SEM (cell line): ENCODE data around the genes ART1, STIM1, OR51G2, OR52E2, HBD and TRIM34.

GRCh38 chr11:3476543-3477420 is 97.8 kb upstream of the ZNF195 start:
- PRO-cap, result no peak

DNA sequence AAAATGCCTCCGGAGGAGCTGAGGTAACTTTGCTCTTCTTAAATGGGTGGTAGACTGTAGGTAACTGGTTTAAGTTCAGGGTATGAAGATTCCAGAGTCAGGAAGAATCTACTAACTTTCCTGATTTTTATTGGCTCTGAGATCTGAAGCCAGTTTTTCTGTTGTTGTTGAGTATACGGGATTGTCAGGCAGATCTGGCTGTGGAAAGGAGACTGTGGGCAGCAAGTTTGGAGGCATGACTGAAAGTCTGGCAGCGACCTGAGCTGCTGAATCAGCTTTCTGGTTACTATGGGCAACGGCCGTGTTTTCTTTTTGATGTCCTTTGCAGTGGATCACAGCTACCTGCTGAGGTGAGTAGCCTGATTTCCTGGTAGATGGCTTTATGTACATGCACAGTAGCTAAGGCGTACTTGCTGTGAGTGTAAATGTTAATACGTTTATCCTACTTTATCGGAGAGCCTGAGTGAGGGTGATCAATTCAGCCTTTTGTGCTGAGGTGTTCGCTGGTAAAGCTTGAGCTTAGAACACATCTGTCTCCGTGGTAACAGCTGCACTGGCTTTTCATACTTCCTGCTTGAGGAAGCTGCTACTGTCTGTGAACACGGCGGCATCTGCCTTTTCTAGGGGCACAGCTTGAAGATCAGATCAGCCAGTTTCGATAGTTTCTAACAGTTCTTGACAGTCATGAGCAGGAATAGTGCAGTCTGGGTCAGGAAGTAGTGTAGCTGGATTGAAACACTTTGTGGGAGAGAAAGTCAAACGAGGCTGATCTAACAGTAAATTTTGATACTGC is 129.7 kb downstream of the ART5 start:
- PRO-cap, result no peak

DNA sequence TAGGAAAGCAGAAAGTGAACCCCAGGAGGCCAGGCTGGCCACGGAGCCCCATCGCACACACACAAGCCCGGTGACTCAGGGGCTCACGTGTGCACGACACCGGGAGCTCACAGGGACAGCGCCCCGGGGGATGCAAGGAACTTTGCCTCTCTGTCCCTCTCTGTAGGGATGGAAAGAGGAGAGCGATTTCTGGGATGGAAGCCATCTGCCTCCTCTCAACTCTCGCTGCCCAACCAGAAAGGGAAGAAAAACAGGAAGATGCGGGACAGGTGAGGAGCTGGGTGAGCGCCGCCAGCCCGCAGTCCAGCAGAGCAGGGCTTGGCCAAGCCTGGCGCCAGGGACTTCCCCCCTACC is 61.6 kb downstream of the ART5 start:
- PRO-cap, result no peak

- PRO-cap, result no peak
These were observed 881 bp upstream of the ART5 start for GRCh38 chr11:3642479-3643266.

GRCh38 chr11:3644157-3645193 is at the start of gene ART1:
TSS of gene ART1 (plus strand) at chr11:3645128.
- PRO-cap, result no peak

GRCh38 chr11:3671536-3671793 is 281 bp upstream of the CHRNA10 start:
- PRO-cap, result no peak

DNA sequence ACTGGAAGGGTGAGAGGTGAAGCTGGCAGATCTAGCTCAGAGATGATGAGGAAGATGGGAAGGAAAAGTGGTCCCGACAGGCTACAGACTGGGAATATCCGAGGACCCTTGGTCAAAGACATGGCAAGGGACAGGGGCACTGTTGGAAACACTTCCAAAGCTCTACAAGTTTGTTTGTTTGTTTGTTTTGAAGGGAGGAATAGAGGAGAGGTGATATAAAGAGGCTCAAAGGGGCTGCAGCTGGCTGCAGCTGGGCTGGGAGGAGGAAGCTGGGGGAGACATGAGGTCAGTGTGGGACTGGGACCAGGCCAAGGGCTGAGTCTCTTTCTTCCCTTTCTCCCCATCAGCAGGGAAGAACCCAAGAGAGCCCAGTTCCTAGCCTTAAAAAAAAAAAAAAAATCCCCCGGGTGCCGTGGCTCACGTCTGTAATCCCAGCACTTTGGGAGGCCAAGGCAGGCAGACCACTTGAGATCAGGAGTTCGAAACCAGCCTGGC is 5.0 kb downstream of the RHOG start:
- PRO-cap, result no peak

GRCh38 chr11:3838237-3839028 is 2.3 kb downstream of the RHOG start:
- PRO-cap, result no peak

DNA sequence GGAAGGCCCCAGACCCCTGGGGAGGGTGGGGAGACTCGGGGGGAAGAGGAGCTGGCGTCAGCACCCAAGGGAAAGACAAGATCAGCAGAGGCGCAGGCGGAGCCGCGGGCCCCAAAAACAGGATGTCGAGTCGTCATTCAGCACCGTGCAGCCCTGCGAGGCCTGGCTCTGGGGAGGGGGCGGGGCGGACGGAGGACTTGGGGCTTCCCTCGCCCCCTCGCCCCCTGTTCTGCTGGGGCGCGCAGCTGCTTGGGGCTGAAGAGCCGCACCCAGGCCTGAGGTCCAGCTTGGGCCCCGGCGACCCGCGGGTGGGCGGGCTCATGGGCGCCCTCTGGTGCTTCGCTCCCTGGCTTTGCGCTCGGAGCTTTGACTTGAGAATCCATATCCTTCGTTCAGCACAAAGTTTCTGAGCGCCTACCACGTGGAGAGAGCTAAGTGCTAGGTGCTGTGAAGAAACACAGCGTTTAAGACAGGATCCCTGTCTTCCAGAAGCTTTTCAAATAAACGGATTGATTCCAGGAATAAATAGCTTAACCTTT is 716 bp upstream of the RHOG start:
- PRO-cap, result bidirectional peak, plus-strand start at position 60 of the sequence, minus-strand start at position 124 of the sequence; bidirectional peak, plus-strand start at position 227 of the sequence, minus-strand start at position 231 of the sequence; bidirectional peak, plus-strand start at position 398 of the sequence, minus-strand start at position 408 of the sequence

- PRO-cap, result bidirectional peak, plus-strand start at chr11:3854649, minus-strand start at chr11:3854489
These were observed 1.2 kb upstream of the STIM1 start for GRCh38 chr11:3854119-3854764.

DNA sequence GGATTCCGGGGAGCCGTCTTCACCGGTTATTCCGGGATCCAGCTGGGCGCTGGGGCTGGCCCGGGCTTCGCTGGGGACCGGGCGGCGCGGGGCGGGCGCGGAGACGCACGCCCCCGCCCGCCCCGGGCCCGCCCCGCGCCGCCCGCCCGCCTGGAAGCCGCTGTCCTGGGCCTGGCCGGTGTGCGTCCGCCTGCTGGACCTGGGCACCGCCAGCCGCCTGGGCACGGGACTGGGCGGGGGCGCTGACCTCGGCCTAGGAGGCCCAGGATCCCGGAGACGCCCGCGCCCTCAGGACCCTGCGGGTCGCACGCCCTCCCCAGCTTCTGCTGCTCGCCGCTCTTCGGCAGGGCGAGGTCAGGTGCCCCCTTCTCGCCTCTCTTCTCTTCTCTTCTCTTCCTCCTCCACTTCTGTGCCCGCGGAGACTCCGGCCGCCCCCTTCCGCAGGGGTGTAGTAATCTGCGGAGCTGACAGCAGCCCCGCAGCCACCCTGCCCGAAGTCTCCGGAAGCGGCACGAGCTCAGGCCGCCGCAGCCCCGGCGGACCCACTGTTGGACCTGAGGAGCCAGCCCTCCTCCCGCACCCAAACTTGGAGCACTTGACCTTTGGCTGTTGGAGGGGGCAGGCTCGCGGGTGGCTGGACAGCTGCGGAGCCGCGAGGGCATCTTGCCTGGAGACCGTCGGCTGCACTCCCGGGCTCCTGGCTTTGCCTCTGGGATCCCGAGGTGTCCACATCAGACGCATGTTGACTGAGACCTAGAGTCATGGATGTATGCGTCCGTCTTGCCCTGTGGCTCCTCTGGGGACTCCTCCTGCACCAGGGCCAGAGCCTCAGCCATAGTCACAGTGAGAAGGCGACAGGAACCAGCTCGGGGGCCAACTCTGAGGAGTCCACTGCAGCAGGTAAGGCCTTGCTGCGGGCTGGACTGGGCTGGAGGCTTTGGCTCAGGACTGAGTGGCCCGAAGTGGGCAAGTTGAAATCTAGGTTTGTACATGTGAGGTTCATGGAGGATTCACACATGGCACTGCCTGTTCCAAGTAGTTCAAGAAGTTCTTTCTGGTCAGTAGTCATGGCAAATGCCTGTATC is at the start of gene STIM1:
TSS of gene STIM1 (plus strand) at position 155 of the 1,085 bp plus-strand sequence.
- PRO-cap, result bidirectional peak, plus-strand start at position 156 of the sequence, minus-strand start at position 51 of the sequence; bidirectional peak, plus-strand start at position 454 of the sequence, minus-strand start at position 334 of the sequence

GRCh38 chr11:3894004-3894772 is 38.7 kb downstream of the STIM1 start:
- PRO-cap, result bidirectional peak, plus-strand start at chr11:3894499, minus-strand start at chr11:3894186

GRCh38 chr11:3949155-3949566 is 93.7 kb downstream of the STIM1 start:
- PRO-cap, result no peak

DNA sequence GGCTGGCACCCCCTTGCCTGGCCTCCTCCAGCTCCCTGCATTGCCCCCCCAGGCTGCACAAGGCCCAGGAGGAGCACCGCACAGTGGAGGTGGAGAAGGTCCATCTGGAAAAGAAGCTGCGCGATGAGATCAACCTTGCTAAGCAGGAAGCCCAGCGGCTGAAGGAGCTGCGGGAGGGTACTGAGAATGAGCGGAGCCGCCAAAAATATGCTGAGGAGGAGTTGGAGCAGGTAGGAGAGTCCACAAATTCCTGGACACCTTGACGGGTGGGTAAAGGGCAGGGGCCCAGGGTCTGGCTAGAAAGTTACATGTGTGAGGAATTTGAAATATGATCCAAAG is 20.2 kb upstream of the RRM1 start:
- PRO-cap, result no peak

GRCh38 chr11:4190750-4191587 is 96.4 kb downstream of the RRM1 start:
- PRO-cap, result no peak

- PRO-cap, result no peak
These were observed at the start of gene OR51G2 for GRCh38 chr11:4919189-4919627. TSS of gene OR51G2 (minus strand) at chr11:4919350.

GRCh38 chr11:5059551-5059893 is at the start of gene OR52E2:
TSS of gene OR52E2 (minus strand) at chr11:5059627.
- PRO-cap, result no peak

DNA sequence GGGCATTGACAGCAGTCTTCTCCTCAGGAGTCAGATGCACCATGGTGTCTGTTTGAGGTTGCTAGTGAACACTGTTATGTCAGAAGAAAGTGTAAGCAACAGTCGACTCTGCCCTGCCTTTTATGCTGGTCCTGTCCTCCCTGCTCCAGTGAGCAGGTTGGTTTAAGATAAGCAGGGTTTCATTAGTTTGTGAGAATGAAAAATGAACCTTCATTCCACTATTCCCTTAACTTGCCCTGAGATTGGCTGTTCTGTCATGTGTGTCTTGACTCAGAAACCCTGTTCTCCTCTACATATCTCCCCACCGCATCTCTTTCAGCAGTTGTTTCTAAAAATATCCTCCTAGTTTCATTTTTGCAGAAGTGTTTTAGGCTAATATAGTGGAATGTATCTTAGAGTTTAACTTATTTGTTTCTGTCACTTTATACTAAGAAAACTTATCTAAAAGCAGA is at the start of gene HBD:
TSS of gene HBD (minus strand) at position 93 of the 452 bp plus-strand sequence.
- PRO-cap, result no peak

DNA sequence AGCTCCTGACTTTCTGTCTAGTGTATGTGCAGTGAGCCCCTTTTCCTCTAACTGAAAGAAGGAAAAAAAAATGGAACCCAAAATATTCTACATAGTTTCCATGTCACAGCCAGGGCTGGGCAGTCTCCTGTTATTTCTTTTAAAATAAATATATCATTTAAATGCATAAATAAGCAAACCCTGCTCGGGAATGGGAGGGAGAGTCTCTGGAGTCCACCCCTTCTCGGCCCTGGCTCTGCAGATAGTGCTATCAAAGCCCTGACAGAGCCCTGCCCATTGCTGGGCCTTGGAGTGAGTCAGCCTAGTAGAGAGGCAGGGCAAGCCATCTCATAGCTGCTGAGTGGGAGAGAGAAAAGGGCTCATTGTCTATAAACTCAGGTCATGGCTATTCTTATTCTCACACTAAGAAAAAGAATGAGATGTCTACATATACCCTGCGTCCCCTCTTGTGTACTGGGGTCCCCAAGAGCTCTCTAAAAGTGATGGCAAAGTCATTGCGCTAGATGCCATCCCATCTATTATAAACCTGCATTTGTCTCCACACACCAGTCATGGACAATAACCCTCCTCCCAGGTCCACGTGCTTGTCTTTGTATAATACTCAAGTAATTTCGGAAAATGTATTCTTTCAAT is 13.6 kb downstream of the OR51B4 start:
- PRO-cap, result no peak

DNA sequence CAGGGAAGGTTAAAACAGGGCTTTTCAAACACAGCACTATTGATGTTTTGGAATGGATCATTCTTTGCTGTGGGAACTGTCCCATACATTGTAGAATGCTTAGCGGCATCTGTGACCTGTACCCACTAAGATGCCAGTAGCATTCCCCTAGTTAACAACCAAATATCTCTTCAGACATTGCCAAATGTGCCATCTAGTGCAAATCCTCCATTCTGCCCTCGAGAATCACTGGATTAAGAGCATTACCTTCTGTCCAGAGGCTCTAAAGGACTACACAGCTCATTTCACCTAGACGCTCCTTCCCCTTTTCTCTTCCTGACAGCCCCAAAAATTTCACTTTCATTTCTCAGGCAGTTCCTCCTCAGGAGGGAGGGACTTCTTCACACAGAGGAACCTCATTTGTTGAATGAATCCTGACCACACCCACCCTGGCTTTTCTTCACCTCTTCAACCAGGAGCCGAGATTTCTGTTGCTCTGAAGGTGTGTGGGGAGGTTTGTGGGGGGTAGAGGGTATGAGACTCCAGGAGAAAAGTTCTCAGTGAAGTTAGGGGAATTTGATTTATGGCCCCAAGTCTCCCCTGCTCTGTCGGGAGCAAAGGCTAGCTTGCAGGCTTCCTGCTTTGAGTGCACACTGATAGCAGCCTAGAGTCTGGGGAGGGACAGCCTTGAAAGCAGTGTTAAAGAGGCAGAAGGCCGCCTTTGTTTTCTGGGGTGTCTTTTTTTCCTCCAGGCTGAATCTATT is at the start of gene TRIM34:
TSS of gene TRIM34 (plus strand) at position 422 of the 743 bp plus-strand sequence.
- PRO-cap, result bidirectional peak, plus-strand start at position 630 of the sequence, minus-strand start at position 317 of the sequence